Cerebellum (tissue), 5 donors: Measurements from ENCODE around the genes OR4D1, LPO, TSPOAP1 and RNFT1.

DNA sequence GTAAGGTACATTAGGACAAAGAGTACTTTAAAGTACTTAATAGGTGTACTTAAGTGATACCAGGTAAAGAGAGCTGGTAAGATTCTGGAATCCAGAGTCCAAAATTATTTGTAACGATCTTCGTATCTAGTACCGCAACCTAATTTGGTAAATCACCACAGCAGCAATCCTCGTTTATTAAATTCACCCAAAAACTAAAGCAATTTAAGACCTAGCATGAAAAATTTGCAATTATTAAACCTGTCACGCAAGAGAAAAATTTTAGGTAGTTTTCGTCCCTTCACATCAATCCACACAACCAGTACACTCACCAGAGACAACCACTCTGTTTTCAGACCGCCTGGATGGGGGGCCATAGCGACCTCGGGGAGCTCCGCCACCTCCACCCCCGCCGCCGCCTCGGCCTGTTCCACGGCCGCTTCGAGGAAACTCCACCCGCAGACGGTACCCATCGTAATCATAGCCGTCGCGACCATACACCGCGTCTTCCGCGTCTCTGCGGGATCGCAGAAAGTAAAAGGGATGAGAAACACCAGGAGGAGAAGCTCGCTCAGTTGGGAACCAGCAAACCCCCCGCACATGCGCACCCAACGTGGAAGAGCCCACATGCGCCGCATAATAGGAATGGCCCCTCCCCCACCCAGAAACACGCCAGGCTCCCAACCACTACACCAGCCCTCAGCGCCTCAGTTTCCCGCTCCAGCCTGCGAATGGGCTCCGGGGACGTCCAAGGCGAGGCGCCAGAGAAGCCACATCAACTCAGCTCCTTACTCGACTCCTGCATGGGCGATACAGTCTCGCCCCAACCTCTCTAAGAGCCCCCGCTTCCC lies 799 bp downstream of the SRSF1 start:
- PRO-cap, 3 experiments = peak in 2 of 3 experiments; most common plus-strand start position 643 of the sequence (in 2); most common minus-strand start position 583 of the sequence (in 1)
- RAMPAGE, long total RNA = no peak

GRCh38 chr17:58147961-58148483 lies at the start of gene OR4D1:
Gene OR4D1 (plus strand): TSS chr17:58148384.
- PRO-cap, 3 experiments = no peak in any of the 3 experiments
- RAMPAGE, long total RNA = no peak

GRCh38 chr17:58238351-58238662 lies at the start of gene LPO:
Gene LPO (plus strand): TSS chr17:58238584.
- PRO-cap, 3 experiments = no peak in any of the 3 experiments
- RAMPAGE, long total RNA = no peak

- PRO-cap, 3 experiments = no peak in any of the 3 experiments
- RAMPAGE, long total RNA = no peak
Measured at GRCh38 chr17:58278330-58279509, 2.0 kb downstream of the MPO start.

- PRO-cap, 3 experiments = peak in 3 of 3 experiments; most common plus-strand start chr17:58324451 (in 2); most common minus-strand start chr17:58324474 (in 1)
- RAMPAGE, long total RNA = no peak
Measured at GRCh38 chr17:58324295-58324682, 4.3 kb downstream of the TSPOAP1 start.

DNA sequence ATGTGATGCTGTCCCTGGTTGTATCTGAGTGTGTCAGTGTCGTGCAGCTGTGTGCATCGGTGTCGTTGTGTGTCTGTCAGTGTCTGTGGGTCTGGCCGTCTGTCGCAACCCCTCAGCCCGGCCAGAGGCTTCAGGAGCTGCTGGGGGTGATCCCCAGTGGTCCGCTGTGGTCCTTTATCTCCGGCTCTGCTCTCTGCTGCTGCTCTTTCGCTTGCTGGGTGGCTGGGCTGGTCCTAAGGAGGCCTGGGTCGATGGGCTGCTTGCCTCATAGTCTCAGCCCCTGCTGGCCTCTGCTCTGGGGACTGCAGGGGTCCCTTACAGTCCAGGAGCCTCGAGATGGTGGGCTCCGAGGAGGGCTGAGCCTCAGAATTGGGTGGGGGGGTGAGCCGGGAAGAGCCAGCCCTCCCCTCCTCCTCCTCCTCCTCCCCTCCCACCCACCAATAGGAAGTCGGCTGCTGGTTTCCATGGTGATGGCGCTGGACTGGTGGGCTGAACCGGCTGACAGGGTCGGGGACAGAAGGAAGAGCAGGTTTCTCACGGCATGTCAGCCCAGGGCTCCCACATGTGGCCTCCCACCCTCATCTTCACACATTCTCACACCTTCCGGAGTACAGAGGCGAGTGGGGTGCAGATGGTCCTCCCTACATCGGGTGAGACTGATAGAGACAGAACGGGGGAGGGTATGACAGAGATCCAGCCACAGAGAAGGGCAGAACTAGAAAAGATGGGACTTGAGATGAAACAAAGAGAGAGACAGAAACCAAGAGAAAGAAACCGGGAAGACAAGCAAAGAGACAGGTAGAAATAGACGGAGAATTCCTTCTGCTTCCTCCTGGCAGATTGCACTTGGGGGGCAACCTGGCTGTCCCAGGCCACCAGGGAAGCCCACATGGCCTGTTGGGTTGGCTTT lies at the start of gene TSPOAP1:
TSPOAP1 (minus strand) TSS at position 371 of the 910 bp plus-strand sequence.
- PRO-cap, 3 experiments = peak in 3 of 3 experiments; most common plus-strand start position 501 of the sequence (in 2); most common minus-strand start position 229 of the sequence (in 2)
- RAMPAGE, long total RNA = start-site peak on the minus strand centred at position 302 of the sequence, 147 bp wide, 1,180 and 1,451 reads in 2 replicates; start-site peak on the plus strand centred at position 513 of the sequence, 32 bp wide, 83 and 70 reads in 2 replicates

DNA sequence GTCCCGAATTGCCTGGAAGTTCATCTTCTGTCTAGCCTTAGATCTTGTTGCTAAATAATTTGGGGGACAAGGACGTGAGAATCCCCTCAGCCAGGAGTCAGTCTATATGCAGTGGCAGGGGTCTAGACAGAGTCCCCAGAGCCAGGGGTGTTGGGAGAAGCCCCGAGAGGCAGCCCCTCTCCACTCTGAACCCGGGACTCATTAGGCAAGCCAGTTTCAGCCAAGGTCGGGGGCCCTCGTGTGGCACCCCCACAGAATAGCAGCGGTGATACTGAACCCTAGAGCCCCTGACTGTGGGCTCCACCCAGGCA lies 695 bp upstream of the TSPOAP1 start:
- PRO-cap, 3 experiments = no peak in any of the 3 experiments
- RAMPAGE, long total RNA = no peak

DNA sequence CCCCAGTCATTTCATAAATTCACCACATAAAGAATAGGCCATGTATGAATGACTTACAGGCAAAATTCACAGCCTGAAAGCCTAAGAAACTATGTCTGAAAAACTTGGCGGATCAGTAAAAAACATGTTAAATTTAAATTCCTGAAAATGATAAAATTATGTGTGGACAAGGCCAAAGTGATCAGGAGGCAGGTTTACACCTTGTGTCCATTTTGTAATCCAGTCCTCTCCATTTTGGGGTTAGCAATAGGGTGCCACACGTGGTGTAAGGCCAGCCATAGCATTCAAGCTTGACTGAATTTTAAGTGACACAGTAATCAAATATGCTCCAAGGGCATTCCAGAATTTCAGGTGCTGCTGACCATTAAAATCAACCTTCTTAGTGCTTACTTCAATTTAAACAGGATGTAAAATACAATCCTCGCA lies 2.8 kb downstream of the RNF43 start:
- PRO-cap, 3 experiments = peak in 1 of 3 experiments; most common plus-strand start position 304 of the sequence (in 1)
- RAMPAGE, long total RNA = no peak

DNA sequence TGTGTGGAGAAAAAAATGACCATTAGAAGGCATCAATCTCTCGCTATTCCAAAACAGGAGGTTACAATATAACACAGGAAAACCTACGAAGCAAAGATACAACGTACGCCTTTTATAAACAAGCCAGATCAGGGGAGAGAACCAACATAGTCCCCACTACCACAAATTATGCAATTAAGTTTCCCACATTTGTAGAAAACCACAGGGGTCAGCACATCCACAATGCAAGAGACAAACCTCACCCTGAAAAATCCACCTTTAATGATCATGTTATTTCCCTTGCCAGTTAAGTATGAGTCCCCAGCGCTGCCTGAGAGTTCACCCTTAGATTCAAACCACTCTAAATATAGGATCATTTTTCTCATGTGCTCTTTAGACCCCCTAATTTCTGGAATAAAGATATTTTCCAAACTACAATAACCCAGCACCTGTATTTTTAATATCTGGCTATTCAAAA lies 12.4 kb downstream of the IGBP1C start:
- PRO-cap, 3 experiments = no peak in any of the 3 experiments
- RAMPAGE, long total RNA = no peak

DNA sequence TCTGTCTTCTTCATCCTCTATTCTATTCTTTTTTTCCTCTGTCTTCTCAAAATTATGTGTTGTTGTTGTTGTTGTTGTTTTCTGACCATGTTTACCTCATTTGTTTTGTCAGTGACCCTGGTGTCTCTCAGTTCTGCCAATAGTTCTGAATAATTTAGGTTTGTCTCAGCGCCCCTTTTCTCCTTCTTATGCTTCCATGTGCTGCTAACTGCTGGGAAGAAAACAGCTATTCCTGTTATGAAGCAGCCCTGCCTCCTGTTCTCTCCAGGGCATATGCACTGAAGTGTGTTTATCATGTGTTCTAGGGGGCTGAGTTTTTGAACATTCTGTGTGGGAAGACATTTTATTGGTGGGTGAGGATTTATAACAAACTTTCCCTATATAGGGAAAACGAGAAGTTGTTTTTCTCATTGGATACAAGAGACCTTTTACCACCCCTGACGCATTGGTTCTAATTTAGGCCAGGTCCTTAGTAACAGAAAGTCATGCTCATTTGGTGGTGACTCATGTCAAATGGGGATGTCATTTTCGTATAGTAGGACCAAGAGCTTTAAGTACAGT lies 135.7 kb downstream of the TRIM37 start:
- PRO-cap, 3 experiments = no peak in any of the 3 experiments
- RAMPAGE, long total RNA = no peak

DNA sequence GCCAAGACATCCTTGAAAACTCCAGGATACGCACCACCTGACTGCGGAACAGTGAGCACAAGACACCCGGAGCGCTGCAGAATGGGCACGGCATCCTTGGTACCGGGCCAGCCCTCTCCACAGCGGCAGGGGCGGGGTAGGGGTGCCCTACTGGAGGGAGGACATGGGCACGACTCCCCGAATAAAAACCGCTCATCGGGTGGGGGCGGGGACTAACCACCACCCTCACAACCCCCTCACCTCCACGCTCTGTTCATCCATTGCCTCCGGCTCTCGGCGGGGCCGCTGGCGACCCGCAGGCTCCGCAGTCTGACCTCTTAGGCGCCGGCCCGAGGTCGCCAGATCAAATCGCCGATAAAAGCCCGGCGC lies 495 bp downstream of the TRIM37 start:
- PRO-cap, 3 experiments = peak in 1 of 3 experiments; most common plus-strand start position 256 of the sequence (in 1); most common minus-strand start position 53 of the sequence (in 1)
- RAMPAGE, long total RNA = no peak

GRCh38 chr17:59367938-59369165 lies 36.9 kb downstream of the YPEL2 start:
- PRO-cap, 3 experiments = no peak in any of the 3 experiments
- RAMPAGE, long total RNA = no peak

- PRO-cap, 3 experiments = no peak in any of the 3 experiments
- RAMPAGE, long total RNA = no peak
Measured at GRCh38 chr17:59370839-59372077, 39.8 kb downstream of the YPEL2 start.

GRCh38 chr17:59435065-59435853 lies 103.8 kb downstream of the YPEL2 start:
- PRO-cap, 3 experiments = no peak in any of the 3 experiments
- RAMPAGE, long total RNA = no peak

DNA sequence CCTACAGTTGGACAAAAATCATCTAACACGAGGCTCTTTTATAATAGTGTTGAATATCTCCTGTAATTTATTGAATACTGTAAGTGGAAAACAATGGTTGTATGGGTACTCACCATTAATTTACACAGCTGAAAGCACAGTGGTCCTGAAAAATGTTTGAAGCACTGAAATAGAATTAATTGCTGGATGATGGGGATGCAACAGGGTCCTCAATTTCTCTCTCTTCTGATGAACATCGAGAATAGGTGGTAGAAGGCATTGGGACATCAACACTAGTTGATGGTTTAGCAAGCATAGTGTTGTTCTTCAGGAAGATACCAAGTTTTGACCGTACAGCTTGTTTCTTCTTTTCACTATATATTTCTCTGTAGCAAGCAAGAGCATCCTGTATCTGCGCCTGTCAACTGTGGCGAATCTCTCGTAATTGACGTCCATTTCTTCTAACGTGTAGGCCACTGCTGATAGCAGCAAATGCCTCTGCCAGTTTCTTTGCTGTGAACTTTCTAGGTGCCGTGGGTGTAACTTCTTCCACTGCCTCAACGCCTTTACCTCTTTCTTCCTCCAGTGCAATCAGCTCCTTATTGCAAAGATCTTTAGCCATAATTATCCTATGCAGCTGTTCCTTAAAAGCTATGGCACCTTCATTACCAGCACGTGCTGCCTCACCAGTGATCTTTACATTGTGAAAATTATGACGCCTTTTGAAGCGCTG lies 8.3 kb downstream of the PTRH2 start:
- PRO-cap, 3 experiments = no peak in any of the 3 experiments
- RAMPAGE, long total RNA = no peak

- PRO-cap, 3 experiments = no peak in any of the 3 experiments
- RAMPAGE, long total RNA = no peak
Measured at GRCh38 chr17:59831652-59832138, 61.0 kb downstream of the TUBD1 start.

DNA sequence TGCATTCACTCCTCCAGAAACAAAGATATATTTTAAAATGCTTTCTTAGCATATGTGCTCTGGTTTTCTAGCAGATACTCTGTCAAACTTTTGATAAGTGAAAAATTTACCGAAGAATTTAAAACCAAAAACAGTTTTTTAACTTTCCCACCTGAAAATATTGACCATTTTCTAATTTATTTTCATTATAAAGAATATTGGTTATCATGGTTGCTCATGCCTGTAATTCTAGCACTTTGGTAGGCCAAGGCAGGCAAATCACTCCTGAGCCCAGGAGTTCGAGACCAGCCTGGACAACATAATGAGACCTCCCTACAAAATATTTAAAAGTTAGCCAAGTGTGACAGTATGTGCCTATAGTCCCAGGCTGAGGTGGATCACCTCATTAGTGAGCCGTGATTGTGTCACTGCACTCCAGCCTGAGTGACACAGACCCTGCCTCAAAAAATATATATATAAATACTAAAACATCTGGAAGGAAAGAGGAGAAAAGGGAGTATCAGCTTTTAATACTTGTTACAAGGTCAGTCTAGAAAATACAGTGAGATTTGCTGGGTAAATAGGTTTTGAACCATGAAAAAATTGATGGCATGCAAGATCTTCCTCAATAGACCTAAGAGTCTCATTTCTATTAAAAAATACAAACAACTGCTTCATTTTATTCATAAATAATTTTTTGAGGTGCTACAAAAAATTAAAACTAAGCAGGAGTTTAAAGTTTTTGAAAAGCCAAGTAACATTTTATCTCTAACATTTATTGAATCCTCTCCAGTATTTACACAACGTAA lies 47.8 kb downstream of the TUBD1 start:
- PRO-cap, 3 experiments = no peak in any of the 3 experiments
- RAMPAGE, long total RNA = no peak

- PRO-cap, 3 experiments = peak in 3 of 3 experiments; most common plus-strand start chr17:59965129 (in 2); most common minus-strand start chr17:59964737 (in 3)
- RAMPAGE, long total RNA = start-site peak on the plus strand at chr17:59965037-59965148, 51 and 16 reads in 2 replicates
Measured at GRCh38 chr17:59964398-59965420, at the start of gene RNFT1. Gene RNFT1 (minus strand): TSS chr17:59964740.

DNA sequence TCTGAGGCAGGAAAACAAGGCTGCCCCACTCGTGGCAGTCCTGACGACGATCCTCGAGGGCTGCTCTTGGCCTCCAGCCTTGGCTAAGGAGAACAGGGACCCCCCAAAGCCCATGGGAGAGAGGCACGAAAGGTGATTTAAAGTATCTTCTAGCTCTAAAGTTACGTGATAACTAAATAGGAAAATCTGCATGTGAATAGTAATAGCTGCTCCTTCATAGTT lies 81.7 kb downstream of the CA4 start:
- PRO-cap, 3 experiments = no peak in any of the 3 experiments
- RAMPAGE, long total RNA = no peak

- PRO-cap, 3 experiments = no peak in any of the 3 experiments
- RAMPAGE, long total RNA = no peak
Measured at GRCh38 chr17:60506311-60506762, 19.7 kb downstream of the APPBP2 start.